ENCODE measurements around a stretch of chr2.

DNA sequence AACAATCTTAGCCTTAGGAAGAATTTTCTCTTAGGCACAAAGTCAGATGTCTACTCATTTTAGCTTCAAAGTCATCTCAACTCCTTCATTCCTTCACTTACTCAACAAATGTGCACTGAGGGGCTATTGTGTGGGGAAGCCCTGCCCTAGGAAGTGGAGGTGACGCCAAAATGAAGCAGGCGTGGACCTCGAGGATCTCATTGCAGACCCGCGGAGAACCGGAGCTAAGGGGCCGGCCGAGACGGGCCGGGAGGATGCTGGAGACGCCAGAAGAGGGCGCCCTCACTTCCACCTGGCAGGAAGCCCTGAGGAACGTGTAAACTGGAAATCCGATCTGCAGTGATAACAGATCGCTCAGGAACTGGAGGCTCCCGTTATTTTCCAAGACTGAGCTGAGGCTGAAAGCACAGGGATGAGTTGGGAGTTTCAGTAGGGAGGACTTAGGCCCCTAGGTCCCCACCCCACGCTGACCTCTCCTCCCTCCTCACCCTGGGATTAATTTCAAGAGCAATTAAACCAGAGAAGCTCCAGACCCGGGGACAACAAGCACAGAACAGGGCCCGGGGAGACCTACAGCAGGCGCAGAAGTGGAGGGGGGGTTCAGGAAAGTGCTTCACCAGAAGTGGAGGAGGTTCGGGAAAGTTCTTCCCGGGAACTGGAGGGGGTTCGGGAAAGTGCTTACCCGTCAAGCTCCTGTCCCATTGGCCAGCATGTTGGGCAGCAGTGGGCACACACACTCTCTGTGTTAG is 7.7 kb upstream of the COL6A3 start:
- RRBS, result 85% methylated on average over 4 of the region's 24 CpGs

DNA sequence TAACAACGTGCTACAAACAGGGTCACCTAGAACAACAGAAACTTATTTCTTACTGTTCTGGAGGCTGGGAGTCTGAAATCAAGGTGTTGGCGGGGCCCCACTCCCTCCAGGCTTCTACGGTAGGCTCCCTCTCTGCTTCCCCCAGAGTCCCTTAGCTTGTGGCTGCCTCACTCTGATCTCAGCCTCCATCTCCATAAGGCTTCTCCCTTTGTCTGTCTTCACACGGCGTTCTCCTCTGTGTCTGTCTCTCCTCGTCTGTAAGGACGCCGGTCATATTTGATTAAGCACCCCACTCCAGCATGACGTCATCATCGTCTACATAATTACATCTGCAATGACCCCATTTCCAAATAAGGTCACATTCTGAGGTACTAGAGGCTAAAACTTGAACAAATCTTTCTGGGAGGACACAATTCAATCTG is 8.3 kb upstream of the COL6A3 start:
- RRBS, result no CpG with 5 or more reads among the region's 10 CpGs

- RRBS, result no CpG with 5 or more reads among the region's 14 CpGs
These were observed 35.3 kb upstream of the COL6A3 start for GRCh38 chr2:237449075-237449882.

DNA sequence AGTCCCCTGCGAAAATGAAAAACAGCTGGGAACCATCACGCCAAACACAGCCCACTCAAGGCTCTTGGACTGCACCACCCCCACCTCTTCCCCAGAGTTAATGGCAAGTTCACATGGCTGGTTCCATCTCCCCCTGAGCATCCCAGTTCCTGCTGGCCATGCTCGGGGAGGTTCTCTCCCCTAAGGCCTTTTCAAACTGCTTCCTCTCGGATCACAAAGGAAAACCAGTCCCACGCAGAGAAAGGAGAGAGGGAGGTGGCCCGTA is 35.1 kb upstream of the MLPH start:
- RRBS, result no CpG with 5 or more reads among the region's 6 CpGs

DNA sequence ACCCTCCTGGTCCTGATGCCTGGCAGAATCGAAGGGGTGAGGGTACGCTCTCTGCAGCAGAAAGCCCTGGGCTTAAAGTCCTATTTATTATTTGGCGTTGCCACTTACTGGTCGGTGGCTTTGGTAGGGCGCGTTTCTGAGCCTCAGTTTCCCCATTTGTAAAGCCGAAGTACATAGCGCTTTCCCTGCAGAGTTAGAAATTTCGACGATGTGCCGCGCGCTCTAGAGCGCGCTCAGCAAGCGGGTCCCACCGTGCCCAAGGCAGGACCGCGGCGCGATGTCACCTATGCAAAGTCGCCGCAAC is 396 bp upstream of the MLPH start:
- RRBS, result no CpG with 5 or more reads among the region's 23 CpGs

- RRBS, result no CpG with 5 or more reads among the region's 5 CpGs
These were observed 1.2 kb downstream of the MLPH start for GRCh38 chr2:237488246-237488642.

DNA sequence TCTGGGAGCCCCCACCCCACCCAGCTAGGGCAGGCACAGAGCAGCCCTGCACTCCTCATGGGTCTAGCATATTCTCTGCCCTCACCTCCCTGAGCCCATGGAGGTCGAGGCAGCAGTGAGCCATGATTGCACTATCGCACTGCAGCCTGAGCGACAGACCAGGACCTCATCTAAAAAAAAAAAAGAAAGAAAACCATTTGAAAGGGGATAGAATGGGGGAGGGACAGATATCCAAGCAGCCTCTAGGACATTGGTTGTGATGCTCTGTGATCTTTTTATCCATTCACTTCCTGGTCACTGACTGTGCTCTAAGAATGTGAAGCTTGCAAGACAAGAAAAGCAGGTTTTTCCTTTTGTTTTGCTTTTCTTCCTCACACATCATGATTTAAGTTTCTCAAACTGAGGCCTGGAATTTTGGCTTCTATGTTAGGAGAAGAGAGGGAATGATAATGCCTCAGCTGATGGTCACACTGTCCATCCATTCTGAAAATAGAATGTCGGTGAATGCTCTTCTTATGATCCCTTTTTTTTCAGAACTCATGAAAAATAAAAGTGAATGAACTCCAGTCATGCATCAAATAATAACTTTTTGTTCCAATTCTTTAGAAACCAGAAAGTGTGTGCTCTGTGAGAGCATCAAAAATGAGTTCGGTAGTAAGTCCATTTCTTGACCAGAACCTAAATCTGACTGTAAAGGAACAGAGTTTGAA is 3.3 kb downstream of the MLPH start:
- RRBS, result no CpG with 5 or more reads among the region's 5 CpGs

DNA sequence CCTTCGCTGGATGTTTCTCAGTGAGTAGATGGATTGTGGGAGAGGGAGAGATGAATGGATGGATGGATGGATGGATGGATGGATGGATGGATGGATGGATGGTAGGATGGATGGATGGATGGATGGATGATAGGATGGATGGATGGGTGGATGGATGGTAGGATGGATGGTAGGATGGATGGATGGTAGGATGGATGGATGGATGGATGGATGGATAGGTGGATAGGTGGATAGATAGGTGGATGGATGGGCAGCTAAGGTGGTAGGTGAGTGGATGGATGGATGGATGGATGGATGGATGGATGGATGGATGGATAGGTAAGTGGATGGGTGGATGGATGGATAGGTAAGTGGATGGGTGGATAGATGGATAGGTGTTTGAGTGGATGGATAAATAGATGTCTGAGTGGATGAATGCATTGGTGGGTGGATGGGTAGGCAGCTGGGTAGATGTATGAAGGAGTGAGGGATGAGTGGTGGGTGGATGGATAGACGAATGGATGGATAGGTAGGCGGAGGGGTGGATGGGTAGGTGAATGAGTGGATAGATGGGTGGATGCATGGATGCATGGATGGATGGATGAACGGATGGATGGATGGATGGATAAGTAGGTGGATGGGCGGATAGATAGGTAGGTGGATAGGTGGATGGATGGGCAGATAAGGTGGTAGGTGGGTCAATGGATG is 29.8 kb downstream of the MLPH start:
- RRBS, result no CpG with 5 or more reads among the region's 5 CpGs

GRCh38 chr2:237541739-237542278 is 24.6 kb upstream of the PRLH start:
- RRBS, result no CpG with 5 or more reads among the region's 9 CpGs

DNA sequence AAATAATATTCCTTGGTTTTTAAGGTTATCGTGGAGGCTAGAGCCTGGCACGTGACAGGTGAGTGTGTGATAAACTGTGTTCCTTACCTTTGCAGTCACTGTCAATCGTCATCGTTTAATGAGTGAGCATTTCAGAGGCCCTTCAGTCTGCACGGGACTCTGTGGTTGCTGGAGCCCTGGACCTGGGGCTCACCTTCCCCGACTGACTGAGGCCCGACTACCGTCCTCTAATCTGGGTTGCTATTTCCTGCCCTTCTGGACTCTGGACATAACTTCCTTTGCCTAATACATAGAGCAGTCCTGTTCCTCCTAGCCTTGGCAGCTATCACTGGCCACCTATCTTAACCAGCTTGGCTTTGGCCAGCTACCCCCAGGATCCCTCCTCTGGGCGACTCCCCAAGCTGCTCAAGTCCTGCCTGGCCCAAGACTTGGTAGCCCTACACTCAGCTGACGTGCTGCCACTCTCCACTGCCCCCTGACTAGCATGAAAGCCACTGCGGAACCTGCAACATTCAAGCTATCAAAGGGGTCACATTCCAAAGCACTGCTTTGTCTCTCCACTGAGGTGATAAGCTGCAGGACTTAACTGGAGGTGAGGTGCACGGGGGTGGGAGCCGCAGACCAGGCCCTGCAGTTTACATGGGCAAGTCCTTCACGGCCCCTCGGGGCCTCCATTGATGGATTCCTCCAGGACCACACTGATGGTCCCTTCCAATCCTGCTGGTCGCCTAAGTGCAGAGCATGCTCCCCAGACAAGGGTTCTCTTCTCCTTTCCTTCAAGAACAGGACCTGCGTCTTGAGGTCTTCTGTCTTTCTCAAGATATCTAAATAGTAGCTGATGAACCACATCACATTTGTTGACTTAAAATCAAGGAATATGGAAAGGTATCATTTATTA is 11.1 kb upstream of the RAB17 start:
- RRBS, result no CpG with 5 or more reads among the region's 17 CpGs

GRCh38 chr2:237682895-237683577 is 55.6 kb downstream of the LRRFIP1 start:
- RRBS, result no CpG with 5 or more reads among the region's 18 CpGs

DNA sequence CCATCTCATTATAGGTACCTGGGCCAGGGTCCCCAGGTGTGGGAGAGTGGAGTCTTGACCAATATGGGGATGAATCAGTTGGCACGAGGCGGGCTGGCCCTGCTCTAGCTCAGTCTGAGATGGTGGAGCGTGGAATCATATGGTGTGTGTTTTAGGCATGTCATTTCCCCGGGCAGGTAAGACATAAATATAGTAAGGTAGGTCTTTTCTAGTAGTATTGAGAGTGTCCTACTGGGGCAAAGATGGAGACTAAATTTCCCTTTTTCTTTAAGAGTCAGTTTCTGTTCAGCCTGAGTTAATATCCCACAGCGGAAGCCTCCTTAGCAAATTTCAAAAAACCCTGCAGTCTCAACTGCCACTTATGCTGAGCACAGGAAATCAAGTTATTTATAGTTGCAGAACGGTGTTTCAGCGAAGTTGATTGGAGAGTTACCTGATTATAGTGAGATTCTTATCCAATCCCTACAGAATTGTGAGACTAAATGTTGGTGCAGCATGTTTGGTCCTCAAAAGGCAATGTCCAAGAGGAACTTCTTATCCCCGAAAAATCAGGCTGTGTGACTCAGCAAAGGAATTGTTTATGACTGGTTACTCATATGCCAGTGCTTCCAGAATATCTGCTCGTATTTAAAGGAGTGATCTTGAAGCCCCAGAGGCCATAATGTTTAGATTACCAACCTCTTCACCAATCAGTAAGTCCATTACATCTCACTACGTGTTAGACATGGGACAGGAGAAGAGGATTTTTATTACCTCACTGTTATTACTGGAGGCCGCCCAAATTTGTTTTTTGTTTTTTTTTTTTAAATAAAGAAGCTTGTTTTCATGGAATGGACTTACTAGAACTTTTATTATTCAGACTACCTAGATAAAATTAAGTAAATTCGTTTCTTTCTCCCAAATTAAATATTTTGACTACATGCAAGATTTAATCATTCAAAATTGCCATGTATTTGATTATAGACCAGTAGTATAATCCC is 67.9 kb downstream of the LRRFIP1 start:
- RRBS, result no CpG with 5 or more reads among the region's 12 CpGs

- RRBS, result no CpG with 5 or more reads among the region's 4 CpGs
These were observed 76.5 kb upstream of the RBM44 start for GRCh38 chr2:237722134-237722502.

- RRBS, result no CpG with 5 or more reads among the region's 6 CpGs
These were observed 74.3 kb upstream of the RBM44 start for GRCh38 chr2:237724225-237724674.

DNA sequence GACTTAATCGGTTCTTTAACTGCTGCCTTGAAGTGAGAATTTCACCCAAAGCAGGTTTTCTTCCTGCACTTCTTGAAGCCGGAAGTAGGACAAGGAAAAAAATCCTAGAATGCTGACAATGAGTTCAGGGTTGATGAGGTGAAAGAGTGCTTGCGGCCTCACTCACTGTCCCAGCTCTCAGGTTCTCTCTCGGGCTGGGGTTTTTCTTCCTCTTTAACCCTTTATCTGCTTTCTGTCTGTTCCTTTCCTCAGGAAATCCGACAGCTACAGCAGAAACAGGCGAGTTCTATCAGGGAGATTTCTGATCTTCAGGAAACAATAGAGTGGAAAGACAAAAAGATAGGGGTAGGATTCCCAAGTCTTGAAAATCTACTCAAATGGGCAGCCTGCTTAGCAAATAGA is 41.4 kb upstream of the RBM44 start:
- RRBS, result no CpG with 5 or more reads among the region's 6 CpGs

GRCh38 chr2:237861935-237862609 is 2.6 kb downstream of the RAMP1 start:
- RRBS, result no CpG with 5 or more reads among the region's 13 CpGs

DNA sequence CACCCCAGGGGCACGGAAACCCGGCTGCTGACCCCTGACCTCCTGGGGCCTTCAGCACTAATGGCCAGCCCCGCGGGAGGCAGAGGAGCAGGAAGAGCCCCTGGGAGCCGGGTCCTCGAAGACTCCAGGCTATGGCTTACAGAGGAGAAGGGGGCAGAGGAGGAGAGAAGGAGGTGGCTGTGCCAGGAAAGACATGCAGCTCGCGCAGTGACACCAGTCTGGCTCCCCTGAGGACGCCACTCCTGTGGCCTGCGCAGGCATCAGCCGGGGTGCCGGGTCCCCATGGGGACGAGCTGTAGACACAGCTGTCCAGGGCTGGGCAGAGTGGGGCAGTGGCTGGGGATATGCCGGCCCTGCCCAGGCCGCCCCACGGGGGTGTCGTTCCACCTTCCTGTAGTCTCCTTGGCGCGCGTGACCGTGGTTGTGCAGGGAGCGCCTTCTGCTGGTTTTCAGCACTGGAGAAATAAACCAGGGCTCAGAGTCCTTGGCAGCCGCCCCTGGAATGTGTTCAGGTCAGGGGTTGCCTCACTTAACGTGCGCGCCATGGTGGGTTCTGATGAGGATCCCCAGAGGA is 26.5 kb downstream of the RAMP1 start:
- RRBS, result 91% methylated on average over 9 of the region's 26 CpGs

- RRBS, result no CpG with 5 or more reads among the region's 23 CpGs
These were observed 27.2 kb downstream of the RAMP1 start for GRCh38 chr2:237886421-237887135.

GRCh38 chr2:238063426-238063990 is 2.7 kb downstream of the SCLY start:
- RRBS, result no CpG with 5 or more reads among the region's 6 CpGs

GRCh38 chr2:238098259-238098799 is 1.8 kb upstream of the ESPNL start:
- RRBS, result no CpG with 5 or more reads among the region's 23 CpGs

All from HTR-8/SVneo (cell line).